ENCODE measurements around the gene TNPO1.

- PRO-cap, result no peak
Measured at GRCh38 chr5:72226800-72227449, 93.1 kb downstream of the MRPS27 start.

DNA sequence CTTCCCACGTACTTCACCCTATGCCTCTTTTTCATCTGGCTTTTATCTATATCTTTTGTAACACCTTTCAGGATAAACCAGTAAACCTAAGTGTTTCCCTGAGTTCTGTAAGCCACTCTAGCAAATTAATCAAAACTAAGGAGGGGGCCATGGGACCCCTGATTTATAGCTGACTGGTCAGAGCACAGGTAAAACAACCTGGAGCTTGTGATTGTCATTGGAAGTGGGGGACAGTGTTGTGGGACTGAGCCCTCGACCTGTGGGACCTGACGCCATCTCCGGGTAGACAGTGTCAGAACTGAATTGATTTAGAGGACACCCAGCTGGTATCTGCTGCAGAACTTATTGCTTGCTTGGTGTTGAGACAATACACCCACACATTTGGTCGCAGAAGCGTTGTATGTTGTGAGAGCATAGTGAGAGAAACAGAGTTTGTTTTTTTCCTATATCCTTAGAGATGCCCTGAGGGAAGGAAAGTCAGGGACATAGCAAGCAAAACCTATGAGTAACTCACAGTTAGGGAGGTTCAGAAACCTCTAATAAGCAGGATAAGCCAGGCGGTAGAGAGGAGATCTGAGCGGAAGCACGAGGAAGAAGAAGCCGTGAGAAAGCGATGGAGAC lies 59.6 kb downstream of the PTCD2 start:
- PRO-cap, result no peak

DNA sequence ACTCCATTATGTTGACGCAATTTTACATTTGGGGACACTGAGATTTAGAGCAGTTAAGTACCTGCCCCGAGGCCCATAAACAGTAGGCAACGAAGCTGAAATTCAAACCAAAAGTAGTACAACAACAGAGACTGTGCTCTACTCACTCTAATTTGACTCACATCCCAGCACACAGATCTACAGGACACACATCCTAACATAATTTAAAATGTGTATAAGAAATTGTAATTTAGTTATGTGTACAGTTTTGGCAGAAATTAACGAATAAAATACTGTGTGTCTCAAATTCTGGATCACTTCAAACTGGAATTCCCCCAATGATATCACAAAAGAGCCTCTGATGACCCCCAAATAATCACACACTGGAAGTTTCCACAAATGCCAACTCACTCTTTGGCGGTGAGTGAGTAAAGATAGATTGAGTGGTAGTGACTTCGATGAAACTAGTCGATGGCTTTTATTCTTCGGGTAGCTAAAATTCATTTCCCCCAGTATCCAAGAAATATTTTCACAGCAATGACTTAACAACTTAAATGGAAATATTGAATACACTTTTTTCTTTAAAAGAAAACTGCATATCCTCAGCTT lies 2.3 kb downstream of the ZNF366 start:
- PRO-cap, result no peak

GRCh38 chr5:72816297-72817014 lies at the start of gene TNPO1:
Gene TNPO1, plus strand, starts transcription at chr5:72816661.
- PRO-cap, result bidirectional peak, plus-strand start at chr5:72816695, minus-strand start at chr5:72816375

- PRO-cap, result no peak
Measured at GRCh38 chr5:72901479-72902193, 54.2 kb upstream of the FCHO2 start.

DNA sequence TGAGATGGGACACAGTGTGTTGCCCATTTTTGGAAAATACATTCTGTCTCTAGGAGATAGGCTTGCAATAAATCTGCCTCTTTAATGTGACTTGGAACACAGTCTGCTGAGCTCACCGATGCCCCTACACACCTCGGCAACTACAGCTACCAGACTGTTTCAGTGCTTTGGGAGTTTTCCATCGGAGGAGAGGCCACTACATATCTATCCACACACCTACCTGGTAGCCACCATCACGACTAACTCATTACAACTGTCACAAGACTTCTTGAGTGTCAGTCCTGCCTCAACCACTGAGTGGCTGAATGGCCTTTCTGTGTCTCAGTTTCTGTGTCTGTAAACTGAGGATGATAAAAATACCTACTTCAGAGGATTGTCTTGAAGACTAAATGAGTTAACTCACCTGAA lies 18.8 kb upstream of the FCHO2 start:
- PRO-cap, result no peak

DNA sequence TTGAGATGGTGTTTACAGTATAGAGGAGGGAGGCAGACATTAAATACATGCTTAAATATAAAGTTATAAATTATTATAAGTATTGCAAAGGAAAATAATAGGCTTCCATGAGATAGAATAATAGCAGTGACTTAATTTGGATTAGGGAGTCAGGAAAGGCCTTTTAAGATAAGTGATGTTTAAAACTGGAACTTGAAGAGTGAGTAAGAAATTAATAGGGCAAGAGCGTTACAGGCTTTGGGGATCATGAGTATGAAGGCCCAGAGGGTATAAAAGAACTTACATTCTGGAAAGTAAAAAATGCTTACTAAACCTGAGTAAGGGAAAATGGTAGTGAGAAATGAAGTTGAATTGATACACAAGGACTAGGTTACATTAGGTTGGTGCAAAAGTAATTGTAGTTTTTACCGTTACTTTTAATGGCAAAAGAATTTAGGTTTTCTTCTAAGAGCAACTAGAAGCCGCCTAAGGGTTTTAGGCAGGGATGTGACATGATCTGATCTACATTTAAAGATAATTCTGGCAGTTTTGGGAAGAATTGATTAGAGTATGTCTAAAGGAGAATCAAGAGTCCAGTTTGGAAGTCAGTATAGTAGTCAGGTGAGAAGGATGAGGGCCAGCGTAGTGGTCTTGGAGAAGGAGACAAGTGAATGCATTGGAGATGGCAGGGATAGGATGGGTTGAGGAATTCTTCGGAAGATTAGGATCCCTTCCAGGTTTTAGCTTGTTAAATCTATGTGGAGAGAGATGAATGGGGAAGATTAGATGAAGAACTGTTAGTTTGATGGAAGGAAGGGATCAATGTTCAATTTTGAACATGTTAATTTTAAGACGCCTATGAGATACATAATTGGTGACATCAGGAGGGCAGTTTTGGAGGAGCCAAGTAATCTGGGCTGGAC lies 52.1 kb downstream of the FCHO2 start:
- PRO-cap, result no peak

GRCh38 chr5:73008794-73009233 lies 53.0 kb downstream of the FCHO2 start:
- PRO-cap, result no peak

DNA sequence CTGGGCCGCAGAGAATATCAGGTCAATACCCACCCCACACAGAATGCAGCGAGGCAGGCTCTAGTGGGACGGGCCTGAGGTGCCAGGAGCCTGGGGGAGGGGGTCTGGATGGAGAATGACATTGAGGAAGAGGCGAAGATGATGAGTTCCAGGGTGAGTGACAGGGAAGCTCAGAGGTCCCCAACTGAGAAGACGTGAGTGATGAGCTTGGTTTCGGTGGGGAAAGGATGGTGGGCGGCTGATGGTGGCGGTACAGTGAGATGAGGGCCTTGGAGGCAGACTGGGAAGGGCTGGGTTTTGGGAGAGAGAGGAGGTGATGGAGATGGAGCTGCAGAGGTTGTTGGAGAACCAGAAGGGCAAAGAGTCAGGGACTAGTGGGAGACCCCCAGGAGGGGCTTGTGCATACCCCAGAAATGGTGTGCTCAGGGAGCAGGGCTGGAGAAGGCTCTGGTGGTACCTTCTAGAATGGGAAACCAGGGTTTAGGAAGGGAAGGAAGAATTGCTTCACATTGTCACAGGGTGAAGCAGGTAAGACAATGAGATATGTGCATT lies 9.6 kb downstream of the TMEM171 start:
- PRO-cap, result no peak

- PRO-cap, result bidirectional peak, plus-strand start at chr5:73216284, minus-strand start at chr5:73216151; unidirectional peak, minus-strand start at chr5:73216501
Measured at GRCh38 chr5:73215567-73216764, 43.0 kb downstream of the TMEM174 start.

DNA sequence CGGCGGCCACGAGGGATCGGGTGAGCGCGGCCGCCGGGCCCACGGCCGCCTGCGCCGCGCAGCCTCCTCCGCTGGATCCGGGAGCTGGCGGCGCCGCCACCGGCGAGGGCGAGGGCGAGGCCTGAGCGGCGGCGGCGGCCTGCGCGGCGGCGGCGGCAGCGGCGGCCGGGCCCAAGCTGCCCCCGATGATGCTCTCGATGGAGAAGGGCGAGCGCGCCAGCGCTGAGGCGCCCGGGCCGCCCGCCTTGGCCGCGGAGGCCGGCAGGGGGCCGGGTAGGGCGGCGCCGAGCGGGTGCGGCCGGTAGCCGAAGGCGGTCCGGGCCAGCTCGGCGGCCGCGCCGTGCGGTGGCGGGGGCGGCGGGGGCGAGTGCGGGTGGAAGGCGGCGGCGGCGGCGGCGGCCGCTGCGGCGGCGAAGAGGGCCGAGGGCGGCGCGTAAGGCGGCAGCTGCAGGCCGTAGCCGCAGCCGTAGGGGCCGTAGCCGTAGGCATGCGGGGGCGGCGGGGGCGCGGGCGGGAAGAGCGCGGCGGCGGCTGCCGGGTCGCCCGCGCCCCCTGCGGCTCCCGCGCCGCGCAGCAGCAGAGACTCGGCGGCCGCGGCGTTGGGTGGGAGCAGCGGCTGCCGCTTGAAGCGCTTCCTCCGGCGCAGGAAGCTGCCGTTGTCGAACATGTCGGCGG lies 1.4 kb downstream of the FOXD1 start:
- PRO-cap, result no peak

GRCh38 chr5:73540230-73540681 lies 25.2 kb downstream of the ANKRA2 start:
- PRO-cap, result no peak

DNA sequence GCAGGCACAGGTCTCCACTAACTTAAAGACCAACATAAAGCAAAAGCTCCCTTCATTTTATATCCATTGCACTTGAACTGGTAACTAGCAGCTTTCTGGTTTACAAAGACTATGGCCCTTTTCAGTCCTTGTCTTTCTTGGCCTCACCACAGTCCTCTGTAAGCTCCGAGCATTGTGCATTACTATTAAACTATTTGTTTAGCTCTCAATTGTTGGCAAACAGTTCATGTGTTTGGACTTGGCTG lies 37.3 kb downstream of the ARHGEF28 start:
- PRO-cap, result no peak

- PRO-cap, result no peak
Measured at GRCh38 chr5:73713785-73714568, 88.0 kb downstream of the ARHGEF28 start.

GRCh38 chr5:73728454-73728987 lies 102.5 kb downstream of the ARHGEF28 start:
- PRO-cap, result no peak

DNA sequence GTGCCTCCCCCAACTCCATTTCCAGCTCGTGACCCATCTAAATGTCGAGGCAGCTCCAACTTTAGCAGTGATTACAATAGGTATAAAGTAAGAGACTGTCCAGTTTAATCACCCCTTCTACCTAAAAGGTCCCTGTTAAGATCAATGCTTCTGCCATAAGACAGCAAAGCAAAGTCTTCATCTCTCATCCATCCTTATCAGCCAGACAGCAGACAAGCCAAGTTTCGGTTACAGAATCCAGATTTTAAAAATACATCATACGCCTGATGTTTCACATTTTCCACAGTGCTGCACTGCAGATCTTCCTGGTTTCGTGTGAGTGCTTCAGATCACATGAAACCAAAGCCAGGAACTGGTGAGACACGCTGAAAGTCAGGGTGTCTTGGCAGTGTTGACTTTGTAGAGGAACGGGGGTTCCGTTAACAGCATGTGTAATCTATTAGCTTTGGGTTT lies 447.7 kb downstream of the ENC1 start:
- PRO-cap, result no peak

GRCh38 chr5:74411680-74412156 lies 228.8 kb downstream of the ENC1 start:
- PRO-cap, result unidirectional peak, plus-strand start at chr5:74411925

DNA sequence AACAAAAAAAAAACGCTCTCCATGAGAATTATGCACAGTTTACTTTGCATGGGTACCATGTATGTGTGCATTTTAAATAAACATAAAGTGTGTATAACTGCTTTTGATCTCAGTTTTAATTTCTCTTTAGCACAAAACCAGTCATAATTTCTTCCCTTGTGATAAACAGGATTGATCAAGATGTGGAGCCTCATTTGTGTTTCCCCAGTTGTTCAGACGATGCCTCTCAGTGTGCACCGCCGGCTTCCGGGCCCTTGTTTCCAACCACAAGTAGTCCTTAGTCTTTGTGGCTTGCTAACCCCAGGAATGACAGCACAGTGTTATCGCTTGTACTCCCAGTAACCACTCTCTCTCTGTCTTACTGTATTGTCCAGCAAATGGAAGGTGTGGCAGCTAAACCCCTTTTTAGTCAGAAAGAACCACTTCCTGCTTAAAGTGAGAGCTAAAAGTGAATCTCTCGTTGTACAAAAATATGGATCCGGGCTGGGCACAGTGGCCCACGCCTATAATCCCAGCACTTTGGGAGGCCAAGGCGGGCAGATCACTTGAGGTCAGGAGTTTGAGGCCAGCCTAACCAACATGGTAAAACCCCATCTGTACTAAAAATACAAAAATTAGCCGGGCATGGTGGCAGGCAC lies 61.4 kb downstream of the ENC1 start:
- PRO-cap, result no peak

DNA sequence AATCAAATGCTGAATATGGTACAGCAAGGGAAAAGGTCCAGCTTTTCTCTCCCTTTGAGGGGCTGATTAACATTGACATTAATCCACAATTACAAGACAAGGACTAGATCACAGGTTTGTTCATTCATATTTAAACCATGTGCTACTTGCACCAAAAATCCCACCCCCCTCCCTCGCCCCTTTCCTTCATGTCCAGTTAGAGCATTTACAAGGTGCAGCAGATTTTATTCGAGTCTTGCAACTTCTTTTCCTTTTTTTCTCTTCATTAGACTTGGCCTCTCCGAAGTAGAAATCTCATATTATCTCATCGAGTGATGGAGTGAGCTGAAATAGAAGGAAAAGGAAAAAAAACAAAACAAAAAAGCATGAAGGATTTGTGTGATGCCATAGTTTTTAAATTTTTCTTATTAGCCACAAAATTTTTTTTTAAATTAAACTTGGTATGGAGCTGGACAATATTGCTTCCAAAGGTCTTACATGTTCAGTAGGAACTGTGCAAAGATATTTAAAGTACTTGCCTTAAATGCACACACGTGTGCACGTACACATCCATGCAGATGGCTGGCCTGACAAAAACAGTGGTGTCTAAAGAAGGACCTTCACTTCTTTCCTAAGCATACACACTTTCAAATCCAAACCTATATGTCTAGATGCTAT lies 10.7 kb downstream of the ENC1 start:
- PRO-cap, result no peak

DNA sequence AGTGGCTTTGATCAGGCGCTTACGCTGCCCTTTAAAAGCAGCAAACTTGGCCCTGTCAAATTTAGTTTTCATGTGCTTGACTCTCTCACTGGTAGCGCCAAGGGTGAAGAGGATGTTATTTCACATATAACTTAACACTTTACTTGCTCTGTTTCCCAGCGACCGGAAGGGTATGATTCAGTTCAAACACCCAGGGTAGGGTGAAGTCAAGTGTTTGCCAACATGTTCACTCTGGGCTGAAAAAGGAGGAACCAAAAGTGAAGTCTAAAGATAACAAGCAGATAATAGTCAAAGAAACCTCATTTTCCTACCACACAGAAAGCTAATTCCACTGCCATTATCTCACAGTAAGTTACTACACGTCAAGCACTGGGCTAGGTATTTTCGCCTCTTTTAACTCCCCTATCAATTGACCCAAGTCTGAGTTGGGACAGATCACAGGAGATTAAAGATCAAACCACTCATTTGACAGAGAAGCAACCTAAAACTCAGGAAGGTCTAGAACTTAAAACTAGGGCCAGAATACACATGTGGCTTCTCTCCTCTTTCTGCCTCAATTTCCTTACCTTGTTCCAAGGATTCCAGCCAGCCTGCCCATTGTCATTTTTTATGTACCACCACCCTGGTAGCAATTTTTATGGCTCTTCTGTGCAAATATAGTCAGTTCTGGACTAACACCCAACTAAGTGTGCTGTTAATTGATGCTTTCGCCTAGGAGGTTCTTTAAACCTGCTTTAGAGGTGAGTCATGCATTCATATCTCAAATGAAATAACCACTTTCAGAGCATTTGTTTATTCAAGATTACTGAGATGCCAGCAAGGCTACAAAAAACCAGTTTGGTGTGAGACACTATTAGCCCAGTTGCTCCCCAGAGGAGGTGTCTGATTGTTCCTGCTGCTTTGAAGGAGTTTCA lies 8.7 kb downstream of the ENC1 start:
- PRO-cap, result no peak

Data from WTC11 (cell line).